ENCODE measurements around the genes USP17L19, USP17L5, CLNK and NKX3-2.

DNA sequence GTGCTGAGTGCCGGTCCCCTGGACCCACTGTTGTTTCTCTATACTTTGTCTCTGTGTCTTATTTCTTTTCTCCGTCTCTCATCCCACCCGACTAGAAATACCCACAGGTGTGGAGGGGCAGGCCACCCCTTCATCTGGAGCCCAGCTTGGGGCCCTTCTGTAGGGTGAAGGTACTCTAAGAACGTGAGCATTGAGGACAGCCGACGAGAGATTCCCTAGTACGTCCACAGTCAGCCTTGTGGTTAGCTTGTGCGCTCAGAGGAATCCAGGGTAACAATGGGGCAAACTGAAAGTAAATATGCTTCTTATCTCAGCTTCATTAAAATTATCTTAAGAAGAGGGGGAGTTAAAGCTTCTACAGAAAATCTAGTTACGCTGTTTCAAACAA, 47.5 kb upstream of the FAM90A26 start:
- PRO-cap, result no peak

DNA sequence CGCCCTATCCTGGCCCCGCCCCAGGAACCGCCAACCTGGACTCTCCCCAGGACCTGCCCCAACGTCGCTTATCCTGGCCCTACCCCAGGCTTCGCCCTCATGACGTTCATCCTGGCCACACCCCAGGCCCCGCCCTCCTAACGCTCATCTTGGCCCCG, 17.3 kb upstream of the FAM90A26 start:
- PRO-cap, result bidirectional peak, plus-strand start outside the sequence, minus-strand start at position 101 of the sequence

DNA sequence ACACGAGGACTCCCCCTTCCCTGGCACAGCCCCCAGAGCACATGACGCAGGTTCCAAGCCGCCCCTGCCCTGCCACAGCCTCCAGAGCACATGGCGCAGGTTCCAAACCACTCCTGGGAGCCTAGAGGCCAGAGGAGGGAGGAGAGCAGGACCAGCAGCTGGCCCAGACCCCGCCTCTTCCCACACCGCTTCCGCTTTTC, 286 bp downstream of the FAM90A26 start:
- PRO-cap, result no peak

GRCh38 chr4:9253145-9253600, at the start of gene USP17L19:
Gene USP17L19 (plus strand): TSS chr4:9253378.
- PRO-cap, result no peak

- PRO-cap, result no peak
Observed at GRCh38 chr4:9339246-9339549, at the start of gene USP17L5. Gene USP17L5 (plus strand): TSS chr4:9339403.

DNA sequence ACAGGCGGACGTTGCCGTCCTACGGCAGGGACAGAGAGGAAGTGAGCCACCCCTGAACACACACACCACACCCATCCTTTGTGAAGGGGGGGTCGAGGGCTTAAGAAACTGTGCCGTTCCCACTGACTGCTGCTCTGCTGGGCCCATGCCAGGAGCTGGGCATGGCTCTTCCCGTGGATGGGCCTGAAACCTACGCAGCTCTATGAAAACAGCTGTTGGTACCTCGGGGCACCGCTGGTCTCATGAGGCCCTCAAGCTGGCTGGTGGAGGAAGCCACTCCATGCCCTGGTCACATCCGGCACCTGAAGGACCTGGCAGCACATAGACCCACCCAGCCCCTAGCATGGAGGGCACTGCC, 38.7 kb downstream of the WDR1 start:
- PRO-cap, result no peak

GRCh38 chr4:10086900-10087137, 29.8 kb downstream of the WDR1 start:
- PRO-cap, result no peak

DNA sequence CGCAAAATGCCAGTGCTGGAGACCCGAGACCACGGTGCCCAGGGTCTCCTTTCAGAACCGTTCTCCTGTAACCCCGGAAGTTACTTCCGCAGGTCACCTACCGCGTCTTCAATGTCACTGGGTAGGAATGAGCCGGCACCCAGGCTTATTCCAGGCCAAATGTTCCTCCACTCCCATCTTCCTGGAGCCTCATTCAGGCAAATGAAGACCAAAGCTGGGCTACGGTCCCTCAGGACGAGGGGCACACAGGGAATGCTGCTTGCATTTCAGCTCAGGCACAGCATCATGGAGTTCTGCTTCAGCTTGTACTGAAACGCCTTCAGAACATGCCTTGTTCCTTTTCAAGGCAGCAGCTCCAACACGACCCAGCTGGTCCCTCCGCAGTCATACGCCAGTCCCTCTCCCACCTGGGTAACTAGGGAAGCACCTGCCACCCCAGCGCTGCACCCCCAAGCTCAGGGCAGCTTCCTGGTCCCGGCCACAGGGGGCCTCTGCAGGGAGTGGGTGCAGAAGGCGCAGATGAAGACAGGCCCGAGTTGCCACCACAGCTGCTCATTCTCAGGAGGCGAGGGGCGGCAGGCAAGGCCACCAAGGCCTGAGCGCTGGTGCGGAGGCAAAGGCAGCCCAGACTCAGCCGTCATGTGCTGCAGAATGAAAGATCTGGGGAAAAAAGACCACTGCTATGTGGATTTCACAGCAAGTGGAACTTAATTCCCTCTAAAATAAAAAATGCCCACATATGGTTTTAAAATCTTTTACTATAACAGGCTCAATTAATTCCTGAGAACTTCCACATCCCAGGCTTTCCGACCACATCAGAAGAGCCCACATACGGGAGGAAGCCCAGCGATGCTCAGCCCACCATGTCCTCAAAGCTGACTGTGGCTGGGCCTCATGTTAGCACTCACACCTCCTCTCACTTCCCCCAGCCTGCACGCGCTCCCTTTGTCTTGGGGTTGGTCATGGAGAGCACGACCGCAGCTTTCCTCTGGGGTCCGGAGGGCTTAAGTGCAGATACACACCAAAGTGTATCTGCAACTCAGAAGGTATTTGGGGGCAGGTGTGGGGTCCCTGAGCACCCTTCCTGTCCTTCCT, 21.7 kb downstream of the WDR1 start:
- PRO-cap, result no peak

GRCh38 chr4:10106146-10107080, 10.2 kb downstream of the WDR1 start:
- PRO-cap, result no peak

DNA sequence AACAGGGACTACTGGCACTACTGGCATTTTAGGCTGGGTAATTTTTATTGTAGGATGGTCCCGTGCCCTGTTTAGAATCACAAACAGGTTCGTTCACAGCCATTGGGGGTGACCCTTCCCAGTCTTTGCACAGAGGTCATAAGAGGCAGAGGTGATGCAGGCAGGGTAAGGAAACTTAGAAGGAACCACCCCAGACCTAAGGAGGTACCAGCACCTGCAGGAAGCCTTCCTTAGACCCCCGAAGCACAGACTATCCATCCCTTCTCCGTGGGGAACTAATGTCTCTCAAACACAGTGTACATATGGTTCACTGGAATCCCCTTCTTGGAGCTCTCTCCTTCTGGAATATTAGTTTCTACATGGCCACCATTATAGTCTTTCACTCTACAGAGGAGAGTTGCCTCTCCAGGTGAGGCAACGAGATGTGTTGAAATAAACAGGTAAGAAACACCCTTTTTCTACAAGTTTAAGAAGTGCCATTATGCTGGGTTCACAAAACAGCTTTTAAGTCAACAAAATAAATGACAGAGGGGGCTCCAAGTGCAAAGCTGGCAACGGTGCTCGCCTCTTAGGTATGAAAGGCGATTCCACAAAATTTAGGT, 4.4 kb downstream of the WDR1 start:
- PRO-cap, result no peak

DNA sequence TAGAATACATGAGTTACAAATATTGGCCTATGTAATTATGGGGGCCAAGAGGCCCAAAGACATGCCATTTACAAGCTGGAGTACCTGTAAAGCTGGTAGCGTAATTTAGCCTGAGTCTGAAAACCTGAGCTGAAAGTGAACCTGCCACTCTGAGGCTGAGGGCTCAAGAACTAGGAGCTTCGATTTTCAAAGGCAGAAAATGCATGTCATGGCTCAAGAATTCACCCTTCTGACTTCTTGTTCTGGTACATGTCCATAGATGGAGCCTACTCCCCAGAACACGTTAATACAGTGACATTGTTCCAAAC, 115.4 kb upstream of the WDR1 start:
- PRO-cap, result no peak

DNA sequence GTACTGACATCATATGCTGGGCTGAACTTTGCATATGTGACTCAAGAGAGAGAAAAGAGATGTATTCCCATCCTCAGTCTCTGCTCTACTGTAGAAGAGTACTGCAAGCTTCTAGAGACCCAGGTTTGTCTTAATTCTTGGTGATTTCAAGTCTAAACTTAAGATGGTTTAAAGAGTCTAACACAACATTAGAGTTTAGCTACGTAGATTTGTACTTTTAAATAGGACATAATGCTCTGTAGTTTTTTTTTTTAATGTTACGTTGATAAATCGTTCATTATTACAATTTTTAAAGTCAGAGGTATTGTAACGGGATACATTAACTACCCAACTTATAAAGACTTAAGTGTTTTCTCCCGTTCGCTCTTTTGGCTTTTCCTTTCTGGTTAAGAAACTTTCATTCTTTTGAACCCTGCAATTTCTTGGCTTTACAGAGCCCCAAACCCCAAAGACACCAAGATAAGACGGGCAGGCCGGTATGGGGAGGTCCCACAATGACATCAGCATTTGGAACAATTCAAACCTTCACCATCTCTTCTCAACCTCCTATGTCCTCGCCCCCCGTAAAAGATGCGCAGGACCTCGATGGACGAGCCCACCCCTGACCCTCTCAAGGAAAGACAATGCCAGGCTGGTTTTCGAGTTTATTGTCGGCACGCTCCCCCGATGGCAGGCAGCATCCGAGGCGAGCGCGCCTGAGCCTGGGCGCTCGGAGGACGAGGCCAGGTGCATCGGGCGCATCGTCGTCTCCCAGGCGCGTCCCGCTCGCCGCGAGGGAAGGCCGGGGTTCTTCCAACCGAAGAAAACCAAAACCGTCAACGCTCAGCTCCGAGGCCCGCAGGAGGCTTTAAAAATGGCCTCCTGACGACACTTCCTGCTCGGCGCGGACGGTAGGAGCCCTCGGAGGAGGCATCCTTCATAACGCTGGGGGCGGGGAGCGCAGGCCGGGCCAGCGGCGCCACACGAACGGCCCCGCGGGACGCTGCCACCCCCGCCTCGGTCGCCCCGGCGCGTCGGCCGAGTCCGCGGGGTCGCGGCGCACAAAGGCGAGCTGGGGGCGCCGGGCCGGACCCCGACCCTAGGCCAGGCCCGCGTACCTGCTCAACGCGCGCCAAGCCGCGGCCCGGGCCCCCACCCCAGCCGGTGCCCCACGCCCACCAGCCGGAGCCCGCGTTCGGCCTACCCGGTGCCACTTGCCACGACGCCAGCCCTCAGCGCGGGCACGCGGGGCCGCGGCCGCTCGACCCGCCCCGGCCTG, 846 bp downstream of the ZNF518B start:
- PRO-cap, result no peak

DNA sequence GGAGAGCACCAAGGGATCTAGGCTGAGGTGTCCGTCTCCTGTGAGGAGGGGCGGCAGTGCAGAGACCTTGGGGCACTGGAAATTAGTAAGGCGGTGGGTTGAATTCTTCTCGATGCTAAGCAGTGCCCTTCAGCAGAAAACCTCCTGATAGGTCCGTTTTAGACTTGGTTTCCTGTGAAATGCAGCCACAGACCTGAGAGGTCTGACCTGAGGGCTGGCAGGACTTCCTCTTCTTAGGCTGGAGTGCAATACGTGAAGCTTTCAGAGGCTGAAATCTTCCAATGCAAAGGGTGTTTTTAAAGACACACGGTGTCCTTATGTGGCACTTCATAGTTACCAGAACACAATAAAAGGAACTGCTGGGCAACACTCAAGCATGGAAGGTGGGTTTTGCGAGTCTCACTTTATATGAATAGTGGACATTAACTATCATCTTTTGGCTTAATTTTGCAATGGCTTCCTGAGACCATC, at the start of gene CLNK:
TSS of gene CLNK (minus strand) at position 90 of the 471 bp plus-strand sequence.
- PRO-cap, result no peak

DNA sequence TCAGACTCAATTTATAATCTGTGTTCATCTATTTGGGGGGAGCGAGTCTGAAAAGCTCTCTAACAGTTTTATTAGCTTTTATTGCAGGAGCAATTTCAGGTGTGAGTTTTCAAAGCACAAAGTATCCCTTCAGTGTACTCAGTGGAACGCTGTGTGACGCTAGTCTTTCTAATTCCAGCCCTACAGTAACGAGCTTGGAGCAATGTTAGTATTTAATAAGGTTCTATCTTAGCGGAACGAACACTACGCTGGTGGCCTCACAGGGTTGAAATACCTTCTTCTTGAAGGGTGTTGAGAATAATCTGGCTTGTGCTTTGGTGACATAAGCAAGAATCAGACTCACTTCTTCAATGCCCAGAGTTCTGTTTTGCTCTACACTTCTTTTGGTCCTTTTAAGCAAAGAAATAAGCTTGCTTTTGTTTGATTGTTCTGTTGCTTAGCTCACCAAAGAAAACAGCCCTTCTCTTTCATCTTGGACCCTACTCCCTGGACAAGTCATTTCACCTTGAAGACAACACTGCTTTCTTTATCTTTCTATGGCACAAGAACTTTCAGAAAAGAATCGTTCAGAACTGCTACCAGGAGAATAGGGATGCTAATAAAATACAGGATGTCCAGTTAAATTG, 8.2 kb downstream of the HS3ST1 start:
- PRO-cap, result no peak

GRCh38 chr4:11480567-11481187, 52.0 kb upstream of the HS3ST1 start:
- PRO-cap, result no peak

- PRO-cap, result no peak
Observed at GRCh38 chr4:12393781-12394213, 965.1 kb upstream of the HS3ST1 start.

- PRO-cap, result no peak
Observed at GRCh38 chr4:13484881-13485508, 855 bp upstream of the RAB28 start.

DNA sequence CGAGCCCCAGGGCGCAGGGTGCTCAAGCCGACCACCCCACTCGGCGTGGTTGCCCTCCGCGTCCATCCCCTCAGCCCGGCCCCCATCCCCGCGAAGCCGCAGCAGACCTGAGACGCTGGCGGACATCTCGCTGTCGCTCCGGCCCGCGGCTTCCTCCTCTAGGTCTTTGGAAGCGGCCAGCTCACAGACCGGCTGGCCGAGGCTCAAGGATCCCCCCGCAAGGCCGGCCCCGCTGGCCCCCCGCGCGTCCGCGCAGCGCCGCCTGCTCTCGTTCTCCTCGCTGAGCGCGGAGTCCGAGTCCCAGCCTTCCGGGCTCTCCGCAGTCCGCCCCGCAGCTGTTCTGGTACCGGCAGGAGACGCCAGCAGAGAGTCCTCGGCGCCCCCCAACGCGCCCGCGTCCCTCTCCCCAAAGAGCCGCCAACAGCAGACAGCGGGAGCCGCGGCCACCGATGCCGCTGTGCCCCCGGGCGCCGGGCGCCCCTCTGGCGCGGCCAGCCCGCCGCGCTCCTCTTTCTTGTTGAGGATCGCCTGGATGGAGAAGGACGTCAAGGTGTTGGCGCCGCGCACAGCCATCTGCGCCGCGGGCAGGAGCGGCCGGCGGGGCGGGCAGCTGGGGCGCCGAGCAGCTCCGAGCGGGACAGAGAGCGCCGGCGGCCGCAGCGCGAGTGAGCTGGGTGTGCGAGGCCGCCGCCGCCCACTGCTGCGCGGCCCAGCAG, at the start of gene NKX3-2:
TSS of gene NKX3-2 (minus strand) at position 667 of the 716 bp plus-strand sequence.
- PRO-cap, result bidirectional peak, plus-strand start at position 638 of the sequence, minus-strand start at position 667 of the sequence

- PRO-cap, result no peak
Observed at GRCh38 chr4:13611314-13611925, 16.1 kb downstream of the BOD1L1 start.

GRCh38 chr4:14177988-14178400, 550.5 kb upstream of the BOD1L1 start:
- PRO-cap, result no peak

Measured in A673 (cell line).